Uterus (tissue), 7 donors: ENCODE measurements around a stretch of chr17.

GRCh38 chr17:77449600-77450296, 168.4 kb downstream of the SEPTIN9 start:
- PRO-cap, 4 experiments: peak in 4 of 4 experiments; most common plus-strand start chr17:77450006 (in 2); most common minus-strand start chr17:77450104 (in 2)
- RAMPAGE, long total RNA, 2 experiments: no peak in any of the 2 experiments
- RRBS: no CpG with 5 or more reads among the region's 20 CpGs

DNA sequence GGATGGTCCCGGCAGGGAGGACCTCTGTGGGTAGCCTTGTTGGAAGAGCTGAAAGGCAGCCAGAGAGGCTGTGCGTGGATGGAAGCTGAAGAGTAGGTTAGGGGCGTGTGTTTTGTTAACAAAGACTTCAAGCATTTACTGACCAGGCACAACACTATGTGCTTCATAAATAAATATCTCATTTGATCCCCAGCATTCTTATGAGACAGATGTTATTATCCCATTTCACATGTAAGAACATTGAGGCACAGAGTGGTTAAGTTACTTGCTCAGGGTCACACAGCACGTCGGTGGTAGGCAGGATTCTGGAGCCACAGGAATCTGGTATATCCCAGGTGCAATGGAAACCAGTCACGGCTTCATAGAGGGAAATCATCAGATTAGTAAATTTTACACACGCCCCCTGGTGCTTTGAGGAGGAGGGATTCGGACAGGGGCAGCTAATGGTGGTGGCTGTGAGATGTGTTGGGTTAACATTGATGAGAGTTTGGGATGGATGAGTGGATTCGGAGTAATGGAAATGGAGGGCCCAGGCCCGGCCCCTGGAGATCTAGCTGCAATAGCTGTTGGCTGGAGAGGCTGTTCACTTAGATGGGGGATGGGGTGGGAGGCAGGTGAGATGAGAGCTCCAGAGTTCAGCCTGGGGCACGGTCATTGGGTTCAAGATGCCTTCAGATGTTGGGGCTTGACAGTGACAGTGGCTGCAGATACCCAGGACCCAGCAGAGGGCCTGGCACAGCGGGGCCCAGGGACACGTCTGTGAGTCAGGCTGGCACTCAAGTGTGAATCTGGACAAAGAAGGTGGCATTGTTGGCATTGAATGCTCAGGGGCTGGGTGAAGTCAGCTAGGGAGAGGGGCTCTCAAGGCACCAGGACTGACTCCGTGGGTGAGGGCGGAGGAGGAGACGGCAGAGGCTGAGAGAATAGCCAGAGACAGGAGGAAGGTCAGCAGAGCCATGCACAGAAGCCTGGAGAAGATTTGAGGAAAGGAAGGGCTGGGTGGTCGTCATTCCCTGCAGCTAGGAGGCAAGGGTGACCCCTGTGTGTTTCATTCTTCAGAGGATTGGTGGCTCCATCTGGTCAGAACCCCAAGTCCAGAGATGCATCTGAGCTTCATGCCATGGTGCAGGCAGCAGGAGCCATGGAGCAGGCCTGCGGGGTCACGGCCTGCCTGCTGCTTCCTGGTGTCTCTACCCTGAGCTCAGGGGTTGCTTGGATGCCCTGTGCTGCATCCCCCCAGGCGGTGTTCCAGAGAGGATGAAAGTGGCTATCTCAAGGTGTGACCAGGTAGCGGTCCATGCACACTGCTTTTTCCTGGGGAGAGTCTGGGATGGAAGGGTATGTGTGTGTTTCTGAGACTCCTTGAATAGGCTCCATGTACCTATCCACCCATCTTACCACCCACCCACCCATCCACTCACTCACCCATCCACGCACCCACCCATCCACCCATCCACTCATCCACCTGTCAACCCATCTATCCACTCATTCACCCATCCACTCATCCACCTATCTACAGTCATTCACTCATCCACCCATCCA, 187.6 kb downstream of the SEPTIN9 start:
- PRO-cap, 4 experiments: no peak in any of the 4 experiments
- RAMPAGE, long total RNA, 2 experiments: no peak in any of the 2 experiments
- RRBS: no CpG with 5 or more reads among the region's 22 CpGs

DNA sequence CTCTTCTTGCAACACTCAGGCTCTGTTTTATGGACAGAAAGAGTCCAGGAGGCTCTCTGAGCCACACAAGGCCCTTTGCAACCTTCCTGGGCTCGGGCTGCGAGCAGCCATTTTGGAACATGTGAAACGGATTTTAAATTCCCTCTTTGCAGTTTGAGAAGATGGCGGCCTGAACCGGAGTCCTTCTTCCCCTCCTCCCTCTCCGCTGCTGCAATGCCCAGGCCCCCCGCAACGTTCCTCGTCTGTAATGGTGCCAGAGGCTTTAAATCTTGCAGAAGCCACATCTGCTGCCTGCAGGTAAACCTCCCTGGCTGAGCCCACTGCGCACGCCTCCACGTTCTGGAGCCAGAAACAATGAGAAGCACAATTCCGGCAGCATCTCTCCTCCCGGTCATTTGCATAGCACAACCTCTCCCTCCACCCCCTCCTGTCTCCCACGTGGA, 245.6 kb downstream of the SEPTIN9 start:
- PRO-cap, 4 experiments: peak in 2 of 4 experiments; most common plus-strand start position 151 of the sequence (in 1)
- RAMPAGE, long total RNA, 2 experiments: no peak in any of the 2 experiments
- RRBS: no CpG with 5 or more reads among the region's 15 CpGs

GRCh38 chr17:77527292-77527974, 246.1 kb downstream of the SEPTIN9 start:
- PRO-cap, 4 experiments: no peak in any of the 4 experiments
- RAMPAGE, long total RNA, 2 experiments: no peak in any of the 2 experiments
- RRBS: no CpG with 5 or more reads among the region's 14 CpGs

- PRO-cap, 4 experiments: no peak in any of the 4 experiments
- RAMPAGE, long total RNA, 2 experiments: no peak in any of the 2 experiments
- RRBS: 19% methylated on average over 5 of the region's 20 CpGs
These were observed 94.8 kb upstream of the TNRC6C start for GRCh38 chr17:77863514-77864307.

- PRO-cap, 4 experiments: no peak in any of the 4 experiments
- RAMPAGE, long total RNA, 2 experiments: no peak in any of the 2 experiments
- RRBS: no CpG with 5 or more reads among the region's 14 CpGs
These were observed 72.2 kb upstream of the TNRC6C start for GRCh38 chr17:77886264-77886707.

GRCh38 chr17:78040472-78041482, 82.3 kb downstream of the TNRC6C start:
- PRO-cap, 4 experiments: peak in 4 of 4 experiments; most common plus-strand start chr17:78041025 (in 3); most common minus-strand start chr17:78040948 (in 4)
- RAMPAGE, long total RNA, 2 experiments: no peak in any of the 2 experiments
- RRBS: no CpG with 5 or more reads among the region's 45 CpGs

- PRO-cap, 4 experiments: no peak in any of the 4 experiments
- RAMPAGE, long total RNA, 2 experiments: no peak in any of the 2 experiments
- RRBS: no CpG with 5 or more reads among the region's 11 CpGs
These were observed 18.2 kb downstream of the TMC6 start for GRCh38 chr17:78110292-78110761.

- PRO-cap, 4 experiments: no peak in any of the 4 experiments
- RAMPAGE, long total RNA, 2 experiments: no peak in any of the 2 experiments
- RRBS: no CpG with 5 or more reads among the region's 4 CpGs
These were observed 9.0 kb downstream of the C17orf99 start for GRCh38 chr17:78155181-78155521.

DNA sequence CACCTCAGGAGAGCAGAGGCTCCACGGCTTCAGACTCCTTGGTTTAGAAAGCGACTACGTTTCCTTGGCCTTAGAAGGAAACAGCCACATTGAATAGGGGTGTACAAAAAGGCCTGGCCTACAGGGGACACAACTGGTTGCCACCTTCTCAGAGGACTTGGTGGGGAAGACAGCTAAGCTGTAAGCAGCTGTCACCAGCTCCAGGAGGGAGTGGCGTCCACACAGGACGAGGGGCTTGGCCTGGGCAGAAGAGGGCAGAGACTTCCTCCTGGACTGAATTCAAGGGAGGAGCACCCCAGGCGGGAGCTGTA, 569 bp downstream of the TK1 start:
- PRO-cap, 4 experiments: no peak in any of the 4 experiments
- RAMPAGE, long total RNA, 2 experiments: no peak in any of the 2 experiments
- RRBS: no CpG with 5 or more reads among the region's 6 CpGs

GRCh38 chr17:78223668-78224456, 7.6 kb upstream of the TMEM235 start:
- PRO-cap, 4 experiments: no peak in any of the 4 experiments
- RAMPAGE, long total RNA, 2 experiments: no peak in any of the 2 experiments
- RRBS: no CpG with 5 or more reads among the region's 11 CpGs

- PRO-cap, 4 experiments: no peak in any of the 4 experiments
- RAMPAGE, long total RNA, 2 experiments: no peak in any of the 2 experiments
- RRBS: no CpG with 5 or more reads among the region's 18 CpGs
These were observed 26.5 kb downstream of the TMEM235 start for GRCh38 chr17:78257739-78258441.

- PRO-cap, 4 experiments: peak in 1 of 4 experiments; most common plus-strand start chr17:78258735 (in 1); most common minus-strand start chr17:78258739 (in 1)
- RAMPAGE, long total RNA, 2 experiments: no peak in any of the 2 experiments
- RRBS: 14% methylated on average over 8 of the region's 20 CpGs
These were observed 27.3 kb downstream of the TMEM235 start for GRCh38 chr17:78258592-78259179.

GRCh38 chr17:78268873-78270080, 37.8 kb downstream of the TMEM235 start:
- PRO-cap, 4 experiments: no peak in any of the 4 experiments
- RAMPAGE, long total RNA, 2 experiments: no peak in any of the 2 experiments
- RRBS: 29% methylated on average over 11 of the region's 39 CpGs

DNA sequence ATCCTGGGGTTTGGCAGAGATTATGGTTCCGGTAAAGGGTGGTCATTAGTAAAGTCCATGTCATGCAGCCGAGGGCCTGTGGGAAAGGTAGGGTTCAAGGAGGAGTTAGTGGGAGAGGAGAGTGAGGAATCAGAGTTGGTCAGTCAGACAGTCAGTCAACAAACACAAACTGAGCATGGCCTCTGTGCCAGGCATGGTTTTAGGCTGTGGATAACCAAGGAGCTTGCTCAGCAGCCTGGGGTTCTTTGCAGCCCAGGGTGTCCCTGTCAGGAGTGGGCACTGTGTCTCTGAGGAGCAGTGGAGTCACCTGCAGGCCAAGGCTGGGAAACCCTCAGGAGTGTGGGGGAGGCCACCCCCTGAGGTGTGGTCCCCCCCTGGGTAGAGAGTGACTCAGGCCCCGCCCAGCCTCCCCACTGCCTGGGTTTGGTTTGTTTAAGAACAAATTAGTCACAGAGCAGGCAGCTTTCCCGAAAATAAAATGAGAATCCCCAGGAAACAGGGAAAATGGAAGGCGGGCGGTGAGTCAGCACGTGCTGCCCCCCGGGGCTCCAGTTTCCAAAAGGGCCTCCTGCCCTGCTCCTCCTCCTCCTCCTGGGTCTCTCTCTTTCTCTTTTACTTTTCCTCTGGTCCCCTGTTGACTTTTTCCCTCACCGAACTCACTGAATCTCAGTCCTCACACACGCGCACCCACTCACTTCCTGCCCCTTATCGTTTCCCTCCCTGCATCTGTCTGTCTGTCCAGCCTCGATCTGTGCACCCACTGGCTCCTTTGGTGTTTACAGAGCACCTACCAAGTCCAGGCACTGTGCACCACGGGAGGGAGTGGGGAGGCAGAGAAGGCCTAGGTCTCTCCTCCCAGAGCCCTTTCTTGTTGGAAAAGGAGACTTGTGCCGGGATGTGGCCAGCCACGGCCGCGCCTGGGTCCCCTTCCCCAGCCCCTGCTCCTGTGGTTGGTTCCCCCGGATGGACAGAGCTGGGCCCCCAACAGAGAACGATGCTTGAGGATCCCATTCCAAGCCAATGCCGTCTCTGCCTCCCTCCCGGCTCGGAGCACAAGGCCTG, 44.3 kb downstream of the SOCS3 start:
- PRO-cap, 4 experiments: peak in 4 of 4 experiments; most common plus-strand start position 491 of the sequence (in 1); most common minus-strand start position 289 of the sequence (in 1)
- RAMPAGE, long total RNA, 2 experiments: no peak in any of the 2 experiments
- RRBS: 50% methylated on average over 9 of the region's 23 CpGs

DNA sequence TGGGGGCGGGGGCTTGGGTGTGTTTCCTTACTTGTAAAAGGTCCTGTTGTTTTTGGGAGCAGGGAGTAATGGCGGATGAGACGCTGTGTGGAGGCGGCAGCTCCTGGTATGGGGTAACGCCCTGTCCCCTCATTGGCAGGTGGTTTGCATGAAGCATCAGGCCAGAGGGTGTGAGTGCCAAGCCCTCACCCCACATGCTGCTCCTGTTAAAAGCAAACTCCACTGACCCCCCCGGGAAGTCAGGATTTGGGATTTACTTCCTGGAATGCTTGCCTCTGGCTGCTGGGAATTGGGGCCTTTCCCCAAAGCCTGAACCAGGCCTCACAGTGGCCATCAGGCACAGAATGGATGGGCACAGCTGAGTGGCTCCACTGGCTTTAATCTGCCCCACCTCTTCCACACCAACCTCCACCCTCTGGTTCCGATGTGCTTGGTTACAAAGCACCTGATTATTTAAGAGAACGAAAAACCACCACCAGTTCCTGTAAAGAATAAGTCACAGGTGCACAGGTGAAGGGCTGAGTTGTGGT, 45.0 kb downstream of the PGS1 start:
- PRO-cap, 4 experiments: no peak in any of the 4 experiments
- RAMPAGE, long total RNA, 2 experiments: no peak in any of the 2 experiments
- RRBS: no CpG with 5 or more reads among the region's 8 CpGs

GRCh38 chr17:78441844-78442490, 63.5 kb downstream of the PGS1 start:
- PRO-cap, 4 experiments: no peak in any of the 4 experiments
- RAMPAGE, long total RNA, 2 experiments: no peak in any of the 2 experiments
- RRBS: no CpG with 5 or more reads among the region's 9 CpGs

GRCh38 chr17:78538153-78538352, 39.1 kb downstream of the DNAH17 start:
- PRO-cap, 4 experiments: peak in 1 of 4 experiments; most common plus-strand start chr17:78538289 (in 1)
- RAMPAGE, long total RNA, 2 experiments: no peak in any of the 2 experiments
- RRBS: no CpG with 5 or more reads among the region's 1 CpG

DNA sequence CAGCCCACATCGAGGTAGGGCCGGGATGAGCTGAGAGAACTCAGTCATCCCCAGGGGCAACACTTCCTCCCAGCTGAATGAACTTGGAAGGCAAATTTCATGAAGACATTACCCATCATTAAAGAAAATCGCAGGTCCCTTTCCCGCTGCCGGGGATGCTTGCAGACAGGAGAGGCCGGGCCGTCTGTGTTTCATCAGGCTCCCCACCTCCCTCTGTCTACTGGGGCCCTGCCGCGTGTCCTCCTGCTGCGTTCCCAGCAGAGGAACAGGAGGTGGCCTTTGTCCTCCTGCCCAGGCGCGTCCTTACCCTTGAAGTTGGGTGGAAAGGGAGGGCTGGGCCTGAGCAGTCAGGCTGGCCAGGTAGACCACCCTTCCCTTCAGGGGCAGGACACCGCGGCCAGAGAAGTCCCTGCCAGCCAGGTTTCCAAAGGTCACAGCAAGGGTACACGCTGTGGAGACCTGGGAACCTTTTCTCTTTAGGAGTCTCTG, 11.4 kb upstream of the DNAH17 start:
- PRO-cap, 4 experiments: no peak in any of the 4 experiments
- RAMPAGE, long total RNA, 2 experiments: no peak in any of the 2 experiments
- RRBS: no CpG with 5 or more reads among the region's 15 CpGs

DNA sequence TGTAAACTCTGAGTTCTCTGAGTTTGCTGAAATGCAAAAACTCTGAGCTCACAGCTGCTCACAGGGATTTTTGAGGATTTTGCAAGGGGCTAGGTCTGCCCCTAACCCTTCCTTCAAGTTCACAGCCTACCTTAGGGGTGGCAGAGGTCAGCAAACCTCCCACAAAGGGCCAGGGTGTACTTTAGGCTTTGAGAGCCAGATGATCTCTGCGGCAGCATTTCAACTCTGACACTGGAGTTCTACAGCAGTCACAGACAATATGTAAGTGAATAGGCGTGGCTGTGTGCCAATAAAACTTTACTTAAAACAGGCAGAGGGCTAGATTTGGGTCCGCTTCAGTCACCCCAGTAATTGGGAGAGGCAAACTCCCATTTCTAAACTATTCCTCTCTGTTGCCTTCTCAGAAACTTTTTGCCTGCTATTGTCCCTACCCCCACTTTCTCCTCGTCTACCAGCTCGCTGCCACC, 19.6 kb upstream of the DNAH17 start:
- PRO-cap, 4 experiments: no peak in any of the 4 experiments
- RAMPAGE, long total RNA, 2 experiments: no peak in any of the 2 experiments
- RRBS: no CpG with 5 or more reads among the region's 5 CpGs